Metastatic Lung Carcinoma in the Adrenal Gland (tissue), 1 donor: ENCODE data around the gene PANK4.

GRCh38 chr1:2283284-2284132, 55.4 kb downstream of the SKI start:
- PRO-cap, result no peak

- PRO-cap, result no peak
These were observed 56.2 kb downstream of the SKI start for GRCh38 chr1:2284210-2284913.

DNA sequence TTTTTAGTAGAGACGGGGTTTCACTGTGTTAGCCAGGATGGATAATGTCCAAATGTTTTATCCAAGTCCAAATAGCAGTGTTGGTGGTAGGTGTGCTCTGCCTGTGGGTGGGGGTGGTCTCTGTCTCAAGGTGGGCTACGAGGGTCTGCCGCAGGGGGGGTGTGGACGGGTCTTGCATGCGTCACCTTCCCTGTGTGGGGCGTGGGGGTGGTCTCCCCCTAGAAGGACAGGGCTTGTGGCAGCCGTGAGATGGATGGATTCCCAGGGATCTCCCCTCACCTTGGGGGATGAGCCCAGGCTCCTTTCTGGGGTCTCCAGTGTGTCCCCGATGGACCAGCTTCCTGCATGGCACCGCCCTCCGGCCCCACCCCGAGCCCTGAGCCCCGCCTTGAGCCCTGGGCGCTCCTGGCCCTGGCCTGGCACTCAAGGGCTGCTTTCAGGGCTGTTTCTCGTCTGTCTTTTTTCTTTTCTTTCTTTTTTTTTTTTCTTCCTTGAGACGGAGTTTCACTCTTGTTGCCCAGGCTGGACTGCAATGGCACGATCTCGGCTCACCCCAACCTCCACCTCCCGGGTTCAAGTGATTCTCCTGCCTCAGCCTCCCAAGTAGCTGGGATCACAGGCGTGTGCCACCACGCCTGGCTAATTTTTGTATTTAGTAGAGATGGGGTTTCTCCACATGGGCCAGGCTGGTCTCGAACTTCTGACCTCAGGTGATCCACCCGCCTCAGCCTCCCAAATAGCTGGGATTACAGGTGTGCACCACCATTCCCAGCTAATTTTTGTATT, 59.6 kb downstream of the SKI start:
- PRO-cap, result no peak

GRCh38 chr1:2288299-2288783, 60.2 kb downstream of the SKI start:
- PRO-cap, result no peak

DNA sequence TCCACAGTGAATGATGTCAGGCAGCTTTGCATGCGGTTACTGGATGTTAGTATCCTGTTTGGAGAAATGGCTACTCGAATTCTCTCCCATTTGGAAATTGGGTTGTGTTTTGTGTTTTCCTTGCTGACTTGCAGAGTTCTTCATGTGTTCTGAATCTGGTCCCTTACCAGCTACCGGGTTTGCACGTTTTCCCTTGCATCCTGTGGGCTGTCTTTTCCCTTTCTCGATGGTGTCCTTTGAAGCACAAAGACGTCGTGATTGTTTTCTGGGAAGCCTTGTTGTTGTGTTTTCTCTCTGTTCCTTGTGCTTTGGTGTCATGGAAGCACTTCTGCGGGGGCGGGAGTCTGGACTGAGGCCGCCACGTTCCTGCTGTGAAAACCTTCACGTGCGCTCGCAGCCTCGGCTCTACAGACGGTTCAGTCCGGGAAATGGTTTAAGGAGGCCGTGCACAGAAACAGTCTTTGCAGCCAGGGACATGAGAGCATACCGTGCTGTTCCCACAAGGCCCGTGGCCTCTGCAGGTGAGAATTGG, 68.4 kb downstream of the SKI start:
- PRO-cap, result no peak

DNA sequence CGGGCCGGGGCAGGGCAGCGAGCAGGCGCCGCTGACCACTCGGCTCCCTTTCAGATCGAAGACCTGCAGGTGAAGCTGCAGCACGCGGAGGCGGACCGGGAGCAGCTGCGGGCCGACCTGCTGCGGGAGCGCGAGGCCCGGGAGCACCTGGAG, 78.3 kb downstream of the SKI start:
- PRO-cap, result no peak

GRCh38 chr1:2307568-2308028, 79.5 kb downstream of the SKI start:
- PRO-cap, result no peak

DNA sequence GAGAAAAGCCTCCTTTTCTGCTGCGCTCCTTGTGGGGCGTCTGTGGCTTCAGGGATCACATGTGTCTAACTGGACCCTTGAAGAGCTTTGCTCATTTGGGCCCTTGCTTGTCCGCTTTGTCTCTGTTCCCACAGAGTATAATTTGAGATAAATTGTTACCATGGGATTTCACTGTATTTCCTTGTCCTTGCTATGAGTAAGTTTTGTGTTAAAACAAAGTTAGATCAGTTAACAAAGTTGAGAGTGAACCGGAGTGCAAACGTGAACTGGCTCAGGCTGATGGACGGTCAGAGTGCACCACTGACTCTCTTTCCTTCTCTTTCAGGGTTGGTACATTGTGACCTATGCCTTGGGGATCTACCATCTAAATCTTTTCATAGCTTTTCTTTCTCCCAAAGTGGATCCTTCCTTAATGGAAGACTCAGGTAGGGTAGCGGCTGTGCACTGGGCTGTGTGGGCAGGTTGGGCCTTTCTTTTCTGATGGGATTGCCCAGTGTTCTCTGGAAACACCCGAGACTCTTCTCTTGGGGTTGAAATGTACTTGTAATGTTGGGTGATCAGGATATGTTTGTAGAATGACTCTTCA, 7.5 kb downstream of the RER1 start:
- PRO-cap, result no peak

DNA sequence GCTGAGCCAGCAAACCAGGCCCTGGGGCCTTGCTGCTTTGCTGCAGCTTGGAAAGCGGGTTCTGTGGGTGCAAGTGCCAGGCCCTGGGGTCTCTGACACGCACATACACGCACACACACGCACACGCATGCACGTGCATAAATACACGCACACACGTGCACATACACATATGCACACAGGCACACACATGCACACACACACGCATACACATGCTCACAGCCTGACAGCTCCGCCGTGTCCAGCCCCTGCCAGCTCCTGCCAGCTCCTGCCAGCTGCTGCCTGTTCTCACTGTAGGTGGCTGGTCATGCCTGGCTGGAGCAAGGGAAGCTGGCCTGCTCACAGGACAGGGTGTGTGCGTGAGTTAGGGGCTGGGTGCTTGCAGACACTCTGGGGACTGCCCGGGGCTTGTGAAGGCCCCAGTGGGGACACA, 4.8 kb downstream of the PLCH2 start:
- PRO-cap, result unidirectional peak, minus-strand start at position 266 of the sequence

DNA sequence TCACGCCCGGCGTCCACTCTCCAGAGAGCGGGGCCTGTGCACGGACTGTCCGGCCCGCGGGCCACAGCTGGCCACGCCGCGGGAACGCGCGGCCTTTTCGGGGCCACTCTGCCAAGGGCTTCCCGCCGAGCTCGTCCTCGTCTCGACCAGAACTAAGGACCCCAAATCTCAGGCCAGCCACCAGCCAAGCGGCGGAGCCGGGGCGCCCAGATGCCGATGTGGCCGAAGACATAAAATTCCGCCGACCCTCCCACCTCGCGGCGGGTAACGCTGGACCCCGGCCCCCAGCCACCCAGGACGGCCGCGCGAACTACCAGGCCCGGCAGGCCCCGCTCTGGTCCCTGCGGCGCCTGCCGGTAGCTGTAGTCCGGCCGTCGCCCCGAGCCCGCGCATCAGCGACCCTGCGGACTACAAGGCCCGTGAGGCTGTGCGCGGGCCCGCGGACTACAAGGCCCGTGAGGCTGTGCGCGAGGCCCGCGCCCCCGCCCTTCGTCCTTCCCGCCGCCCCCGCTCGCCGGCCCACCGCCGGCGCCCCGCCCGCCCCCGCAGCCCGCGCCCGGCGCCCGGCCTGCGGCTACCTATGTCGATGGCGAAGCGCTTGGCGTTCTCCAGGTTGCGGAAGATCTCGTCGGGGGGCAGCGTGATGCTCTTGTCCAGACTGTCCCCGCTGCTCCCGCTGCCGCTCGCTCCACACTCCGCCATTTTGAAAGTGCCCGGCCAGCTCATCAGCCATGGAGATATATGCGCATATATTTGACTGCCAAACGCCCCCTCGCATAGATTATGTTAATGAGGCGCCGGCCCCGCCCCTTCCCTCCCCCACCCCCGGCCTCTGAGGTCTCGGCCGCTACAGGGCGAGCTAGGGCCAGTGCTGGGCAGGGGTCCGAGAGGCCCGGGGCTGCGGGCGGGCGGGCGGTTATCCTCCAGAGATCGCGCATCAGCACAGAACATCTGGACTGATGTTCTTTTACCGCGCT, at the start of gene PANK4:
Gene PANK4, minus strand, starts transcription at position 711 of the 977 bp plus-strand sequence.
- PRO-cap, result bidirectional peak, plus-strand start at position 485 of the sequence, minus-strand start at position 367 of the sequence; unidirectional peak, minus-strand start at position 705 of the sequence

- PRO-cap, result no peak
These were observed 10.7 kb upstream of the HES5 start for GRCh38 chr1:2540561-2541307.

- PRO-cap, result bidirectional peak, plus-strand start at chr1:2546373, minus-strand start at chr1:2546064
These were observed 10.3 kb upstream of the TNFRSF14 start for GRCh38 chr1:2545943-2546296.

GRCh38 chr1:2551246-2552276, 4.6 kb upstream of the TNFRSF14 start:
- PRO-cap, result no peak

GRCh38 chr1:2565925-2566719, 10.0 kb downstream of the TNFRSF14 start:
- PRO-cap, result no peak

DNA sequence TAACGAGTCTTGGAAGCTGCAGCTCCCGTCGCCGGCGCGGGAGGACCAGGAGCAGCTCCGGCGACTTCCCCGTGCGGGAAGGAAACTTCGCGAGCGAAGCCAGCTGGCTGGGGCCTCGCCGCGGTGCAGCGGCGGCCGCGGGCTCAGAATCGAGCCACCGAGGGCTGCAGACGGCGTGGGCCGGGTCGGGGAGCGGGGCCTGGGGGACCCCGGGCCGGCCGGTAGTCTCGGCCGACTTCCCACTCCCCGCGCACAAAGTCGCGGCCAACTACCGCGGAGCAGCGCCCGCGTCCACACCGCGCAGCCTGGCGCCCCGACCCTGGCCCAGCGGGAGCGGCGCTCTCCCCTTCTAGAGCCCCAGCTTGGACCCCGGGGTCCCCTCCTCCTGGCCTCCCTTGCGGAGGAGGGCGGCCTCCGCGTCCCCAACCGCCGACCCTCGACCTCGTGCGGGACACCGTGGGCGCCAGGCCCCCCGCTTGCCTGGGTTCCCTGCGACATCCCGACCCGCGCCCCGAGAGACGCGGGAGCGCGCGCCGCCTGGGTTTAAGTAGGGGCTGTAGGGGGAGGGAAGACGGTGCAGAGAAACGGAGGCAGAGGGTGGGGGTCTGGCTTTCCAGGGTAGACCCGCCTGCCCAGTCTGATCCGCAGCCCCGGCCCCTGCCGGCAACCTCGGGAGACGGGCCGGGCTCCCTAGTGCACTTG, 4.6 kb downstream of the PRDM16 start:
- PRO-cap, result no peak

GRCh38 chr1:3195501-3195984, 126.5 kb downstream of the PRDM16 start:
- PRO-cap, result no peak

- PRO-cap, result no peak
These were observed 127.6 kb downstream of the PRDM16 start for GRCh38 chr1:3196524-3197083.

GRCh38 chr1:3275391-3276107, 178.9 kb upstream of the ARHGEF16 start:
- PRO-cap, result no peak

DNA sequence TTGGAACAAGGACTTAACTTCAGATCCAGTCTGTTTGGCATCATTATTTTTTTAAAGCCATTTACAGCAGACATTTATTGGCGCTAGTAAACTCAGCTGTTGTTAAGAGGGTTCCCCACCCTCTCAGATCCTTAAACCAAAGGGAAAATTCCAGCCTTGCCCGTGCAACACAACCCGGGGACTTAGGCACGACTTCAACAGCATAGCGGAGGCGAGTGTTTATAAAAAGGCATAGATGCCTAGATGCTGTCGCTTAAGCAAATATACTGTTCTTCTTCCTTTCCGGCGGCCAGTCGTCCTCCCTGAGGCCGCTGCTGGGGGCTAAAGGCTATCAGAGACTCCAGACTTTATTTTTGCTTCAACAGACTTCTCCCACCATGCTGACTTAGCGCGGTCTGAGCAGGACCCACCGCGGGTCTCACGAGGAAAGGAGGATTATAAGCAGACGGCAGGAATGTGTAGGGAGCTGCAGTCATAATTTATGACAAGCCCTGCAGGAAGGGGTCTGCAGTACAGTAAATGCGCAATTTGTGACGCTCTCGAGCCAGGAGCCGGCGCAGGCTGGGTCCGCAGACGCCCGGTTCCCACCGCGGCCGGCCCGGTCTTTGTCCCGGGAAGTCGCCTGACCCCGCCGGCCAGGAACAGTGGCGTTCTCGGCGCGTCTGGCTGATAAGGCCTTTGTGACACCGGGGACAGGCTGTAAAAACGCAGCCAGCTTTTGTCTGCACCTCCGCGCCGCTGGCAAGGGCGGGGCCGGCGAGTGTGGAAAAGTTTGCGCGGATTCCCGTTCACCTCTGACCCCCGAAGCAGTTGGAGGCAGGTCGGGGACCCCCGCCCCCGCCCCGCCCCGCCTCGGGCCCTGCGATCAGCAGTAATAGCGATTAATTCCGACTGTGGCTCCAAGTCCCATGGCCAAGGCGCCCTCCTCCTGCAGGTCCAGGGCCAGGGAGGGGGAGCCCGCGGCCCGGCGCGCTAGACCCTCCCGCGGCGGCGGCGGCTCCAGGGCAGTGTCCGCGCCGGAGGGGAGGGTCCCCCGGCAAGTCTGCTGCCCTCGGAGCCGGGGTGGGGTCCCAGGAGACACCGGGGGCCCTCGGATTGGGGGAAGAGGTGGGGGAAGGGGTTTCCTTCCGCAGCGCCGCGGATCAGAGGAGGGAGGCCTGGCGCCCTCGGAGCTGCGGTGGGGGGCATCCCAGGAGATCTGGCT, 61.0 kb upstream of the ARHGEF16 start:
- PRO-cap, result no peak

DNA sequence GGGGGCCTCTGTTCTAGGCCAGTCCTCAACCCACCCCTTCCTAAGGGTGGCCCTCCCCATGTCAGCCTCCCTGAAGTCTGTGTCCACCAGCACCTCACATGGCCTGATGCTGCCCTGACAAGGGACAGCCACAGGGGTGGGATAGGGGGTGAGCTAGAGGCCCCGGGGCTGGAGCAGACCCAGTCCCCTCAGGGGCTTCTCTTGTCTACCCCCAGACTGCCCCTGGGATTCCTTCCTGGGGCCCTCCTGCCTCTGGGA, 15.0 kb upstream of the ARHGEF16 start:
- PRO-cap, result no peak